Mesangial cell (primary cell): Measurements from ENCODE around the genes UTP6 and RHBDL3.

DNA sequence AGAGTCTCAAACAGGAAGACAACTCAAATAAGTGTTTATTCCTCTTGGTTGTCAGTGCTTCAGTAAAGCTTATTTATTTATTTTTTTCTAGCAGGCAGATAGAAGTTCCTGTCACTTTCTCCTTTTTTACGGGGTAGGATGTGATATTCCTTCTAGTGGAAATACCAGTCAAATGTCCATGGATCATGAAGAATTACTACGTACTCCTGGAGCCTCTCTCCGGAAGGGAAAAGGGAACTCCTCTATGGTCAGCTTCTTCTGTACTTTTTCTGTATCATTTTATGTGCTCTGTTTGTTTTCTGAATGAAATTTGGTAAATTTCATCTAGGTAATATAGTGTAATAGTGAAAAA is 72.1 kb downstream of the OMG start:
- RAMPAGE, long total RNA: no peak

DNA sequence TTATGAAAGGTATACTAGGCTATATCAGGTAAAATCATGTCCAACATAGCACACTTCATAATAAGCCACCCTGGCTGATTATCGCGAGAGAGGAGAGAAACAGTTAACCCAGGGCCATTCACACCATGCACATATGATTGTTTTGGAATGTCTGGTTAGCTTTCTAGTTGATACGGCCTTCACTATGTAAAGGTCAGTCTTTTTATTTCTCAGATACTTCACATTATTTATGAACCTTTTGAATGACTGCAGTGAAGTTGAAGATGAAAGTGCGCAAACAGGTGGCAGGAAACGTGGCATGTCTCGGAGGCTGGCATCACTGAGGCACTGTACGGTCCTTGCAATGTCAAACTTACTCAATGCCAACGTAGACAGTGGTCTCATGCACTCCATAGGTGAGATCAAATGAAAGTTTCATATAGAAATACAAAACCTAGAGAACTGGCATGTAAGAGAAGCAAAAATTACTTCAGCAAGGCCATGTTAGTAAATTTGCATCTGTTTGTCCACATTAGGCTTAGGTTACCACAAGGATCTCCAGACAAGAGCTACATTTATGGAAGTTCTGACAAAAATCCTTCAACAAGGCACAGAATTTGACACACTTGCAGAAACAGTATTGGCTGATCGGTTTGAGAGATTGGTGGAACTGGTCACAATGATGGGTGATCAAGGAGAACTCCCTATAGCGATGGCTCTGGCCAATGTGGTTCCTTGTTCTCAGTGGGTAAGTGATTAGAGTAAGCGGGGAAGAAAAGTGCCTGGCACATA is 64.4 kb downstream of the OMG start:
- RAMPAGE, long total RNA: no peak

GRCh38 chr17:31312197-31312739 is 1.6 kb downstream of the EVI2B start:
- RAMPAGE, long total RNA: no peak

DNA sequence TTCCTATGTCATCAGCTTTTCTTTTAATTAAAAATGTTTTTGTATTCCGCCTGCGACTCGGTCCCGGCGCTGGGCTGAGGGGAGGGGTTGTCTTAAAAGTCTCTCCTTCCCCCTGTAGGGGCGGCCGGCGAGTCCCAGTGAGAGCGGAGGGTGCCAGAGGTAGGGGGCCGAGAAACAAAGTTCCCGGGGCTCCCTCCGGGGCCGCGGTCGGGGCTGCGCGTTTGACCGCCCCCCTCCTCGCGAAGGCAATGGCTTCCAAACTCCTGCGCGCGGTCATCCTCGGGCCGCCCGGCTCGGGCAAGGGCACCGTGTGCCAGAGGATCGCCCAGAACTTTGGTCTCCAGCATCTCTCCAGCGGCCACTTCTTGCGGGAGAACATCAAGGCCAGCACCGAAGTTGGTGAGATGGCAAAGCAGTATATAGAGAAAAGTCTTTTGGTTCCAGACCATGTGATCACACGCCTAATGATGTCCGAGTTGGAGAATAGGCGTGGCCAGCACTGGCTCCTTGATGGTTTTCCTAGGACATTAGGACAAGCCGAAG is 23.9 kb upstream of the EVI2A start:
- RAMPAGE, long total RNA: no peak

- RAMPAGE, long total RNA: no peak
These were observed 16.2 kb upstream of the RAB11FIP4 start for GRCh38 chr17:31375212-31375789.

GRCh38 chr17:31567889-31569142 is 176.8 kb downstream of the RAB11FIP4 start:
- RAMPAGE, long total RNA: no peak

DNA sequence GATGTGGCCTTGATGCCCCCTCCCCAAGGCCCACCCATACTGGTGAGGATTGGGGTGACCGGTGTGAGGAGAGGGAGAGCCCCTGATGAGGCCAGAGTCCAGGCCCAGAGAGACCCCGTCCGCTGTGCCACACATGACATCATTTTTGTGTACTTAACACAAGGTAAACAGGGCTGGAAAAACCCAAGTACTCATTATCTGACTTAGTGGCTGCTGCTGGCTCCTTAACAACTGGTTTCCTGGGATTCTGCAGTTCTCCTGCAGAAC is 207.5 kb downstream of the RAB11FIP4 start:
- RAMPAGE, long total RNA: no peak

- RAMPAGE, long total RNA: start-site peak on the minus strand at chr17:31901661-31901727, 823 reads
These were observed at the start of gene UTP6 for GRCh38 chr17:31901292-31902170. TSS of gene UTP6 (minus strand) at chr17:31901708.

DNA sequence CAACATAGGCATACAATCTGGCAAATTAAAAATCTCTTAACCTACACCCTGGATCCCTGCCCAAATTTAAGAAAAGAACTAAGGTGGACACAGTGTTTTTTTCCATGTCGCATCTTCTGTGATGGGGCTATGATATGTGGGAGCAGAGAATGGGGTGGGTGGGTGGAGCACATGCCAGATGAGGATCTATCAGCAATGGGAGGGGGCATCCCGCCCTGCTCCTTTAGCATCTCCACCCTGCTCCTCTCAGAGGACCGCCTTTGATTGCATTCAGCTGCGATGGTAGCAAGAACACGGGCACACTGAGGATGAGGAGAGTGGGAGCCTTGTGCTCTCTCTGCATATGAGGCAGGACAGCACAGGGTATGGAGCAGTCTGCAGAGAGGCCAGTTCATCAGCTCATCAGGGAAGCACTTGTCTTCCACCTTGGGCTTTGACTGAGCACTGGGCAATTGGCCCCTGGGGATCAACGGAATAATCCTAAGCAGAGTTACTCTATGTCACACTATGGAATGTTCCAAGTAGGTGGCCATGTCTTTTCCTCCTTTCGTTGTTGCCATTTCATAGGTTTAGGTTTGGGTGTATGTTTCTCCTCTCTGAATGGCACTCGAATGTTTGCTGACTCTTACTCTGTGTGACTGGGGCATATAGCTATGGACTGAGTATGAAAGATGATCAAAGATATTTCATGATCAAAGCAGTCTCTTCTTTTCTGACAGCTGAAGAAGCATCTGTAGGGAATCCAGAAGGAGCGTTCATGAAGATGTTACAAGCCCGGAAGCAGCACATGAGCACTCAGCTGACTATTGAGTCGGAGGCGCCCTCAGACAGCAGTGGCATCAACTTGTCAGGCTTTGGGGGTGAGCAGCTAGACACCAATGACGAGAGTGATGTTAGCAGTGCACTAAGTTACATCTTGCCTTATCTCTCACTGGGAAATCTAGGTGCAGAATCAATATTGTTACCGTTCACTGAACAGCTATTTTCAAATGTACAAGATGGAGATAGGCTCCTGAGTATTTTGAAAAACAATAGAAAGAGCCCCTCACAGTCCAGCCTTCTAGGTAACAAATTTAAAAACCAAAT is 40.2 kb downstream of the LRRC37B start:
- RAMPAGE, long total RNA: no peak

DNA sequence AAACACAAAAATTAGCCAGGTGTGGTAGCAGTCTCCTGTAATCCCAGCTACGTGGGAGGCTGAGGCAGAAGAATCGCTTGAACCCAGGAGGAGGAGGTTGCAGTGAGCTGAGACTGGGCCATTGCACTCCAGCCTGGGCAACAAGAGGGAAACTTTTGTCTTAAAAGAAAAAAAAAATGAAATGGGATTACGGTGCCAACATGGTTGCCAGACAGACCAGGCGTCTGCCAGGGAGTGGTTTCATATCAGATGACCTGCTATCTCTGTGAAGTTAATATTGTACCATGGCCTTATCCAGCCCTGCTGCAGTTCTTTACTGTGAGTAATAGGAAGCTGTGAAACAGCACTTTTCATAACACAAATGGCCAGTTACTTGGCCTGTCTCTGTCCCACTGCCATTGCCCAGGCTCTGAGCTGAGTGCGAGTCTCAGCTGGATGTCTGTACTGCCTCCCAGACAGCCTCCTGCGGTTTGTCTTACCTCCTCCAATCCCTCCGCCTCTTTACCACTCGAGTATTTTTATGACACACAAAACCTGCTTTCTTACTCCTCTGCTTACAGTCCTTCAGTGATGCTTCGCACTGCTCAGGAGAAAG is 17.4 kb upstream of the RHOT1 start:
- RAMPAGE, long total RNA: no peak

DNA sequence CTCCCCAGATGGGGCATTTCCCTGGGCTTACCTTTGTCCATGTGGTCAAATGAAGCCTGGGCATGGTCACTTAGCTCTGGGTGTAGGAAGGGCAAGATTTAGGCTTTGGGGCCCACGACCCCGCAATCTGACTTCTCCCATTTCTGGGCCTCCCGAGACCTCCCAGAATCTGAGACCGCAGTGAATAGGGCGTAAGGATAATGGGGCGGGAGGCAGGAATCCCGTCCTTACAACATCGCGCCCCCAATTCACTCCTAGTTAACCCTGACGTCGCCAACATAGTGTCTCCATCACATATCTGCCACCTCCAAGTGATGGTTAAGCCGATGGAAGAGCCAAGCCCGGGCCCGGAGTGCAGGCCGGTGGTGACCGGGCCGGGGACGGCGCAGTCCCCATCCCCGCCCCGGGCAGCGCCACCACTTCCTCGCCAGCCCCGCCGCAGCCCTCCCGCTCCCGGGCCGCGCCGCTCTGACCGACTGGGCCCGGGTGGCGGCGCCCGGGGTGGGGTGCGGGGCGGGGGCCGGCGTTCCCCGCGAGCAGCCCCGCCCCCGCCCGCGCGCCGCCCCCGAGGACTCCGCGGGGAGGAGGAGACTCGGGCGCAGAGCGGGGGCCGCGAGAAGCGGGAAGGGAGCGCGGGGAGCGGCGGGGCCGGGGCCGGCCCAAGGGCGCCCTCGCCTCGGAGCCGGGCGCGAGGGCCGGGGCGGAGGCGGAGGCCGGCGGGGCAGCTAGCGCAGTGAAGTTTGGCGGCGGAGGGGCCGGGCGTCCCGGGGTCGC is at the start of gene RHBDL3:
Gene RHBDL3, plus strand, starts transcription at position 599 of the 774 bp plus-strand sequence.
- RAMPAGE, long total RNA: no peak

DNA sequence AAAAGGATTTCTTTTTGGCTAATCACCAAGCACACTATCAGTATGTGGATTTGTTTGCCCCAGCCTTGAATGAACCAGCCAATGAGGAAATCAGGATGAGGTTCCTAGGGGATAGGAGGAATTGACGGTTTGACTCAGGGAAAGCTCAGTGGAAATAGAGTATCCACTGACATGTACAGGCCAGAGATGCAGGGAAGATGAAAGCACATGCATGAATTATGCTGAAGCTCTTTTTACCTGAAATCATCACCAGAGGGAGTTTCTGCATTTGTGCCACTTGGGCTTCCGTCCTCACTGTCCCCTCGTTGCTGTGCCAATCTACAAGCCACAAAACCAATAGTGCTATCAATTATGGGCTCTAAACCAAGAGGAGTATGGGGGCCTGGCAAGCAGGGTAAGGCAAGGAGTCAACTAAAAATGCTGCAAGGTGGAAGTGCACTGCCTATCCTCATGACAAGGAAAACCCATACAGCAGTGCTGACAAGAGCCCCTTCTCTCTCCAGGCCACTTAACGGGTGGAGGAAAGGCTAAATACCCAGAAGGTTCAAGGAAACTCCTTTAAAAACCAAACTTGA is 919 bp downstream of the C17orf75 start:
- RAMPAGE, long total RNA: no peak

DNA sequence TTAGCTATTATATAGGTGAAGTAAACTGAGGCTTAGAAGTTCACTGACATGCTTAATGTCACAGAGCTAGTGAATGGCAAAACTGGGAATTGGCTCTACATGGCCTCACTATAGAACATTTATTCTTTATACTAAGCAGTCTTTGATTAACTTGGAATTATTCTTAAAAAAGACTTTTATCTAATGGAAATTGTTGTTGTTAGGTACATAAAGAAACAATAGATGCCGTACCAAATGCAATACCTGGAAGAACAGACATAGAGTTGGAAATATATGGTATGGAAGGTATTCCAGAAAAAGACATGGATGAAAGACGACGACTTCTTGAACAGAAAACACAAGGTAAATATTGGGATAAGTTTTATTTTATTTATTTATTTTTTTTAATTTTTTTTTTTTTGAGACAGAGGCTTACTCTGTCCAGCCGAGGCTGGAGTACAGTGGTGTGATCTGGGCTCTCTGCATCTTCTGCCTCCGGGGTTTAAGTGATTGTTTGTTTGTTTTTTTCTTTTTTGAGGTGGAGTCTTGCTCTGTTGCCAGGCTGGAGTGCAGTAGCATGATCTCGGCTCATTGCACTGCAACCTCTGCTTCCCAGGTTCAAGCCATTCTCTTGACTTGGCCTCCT is 8.5 kb downstream of the ZNF207 start:
- RAMPAGE, long total RNA: no peak

GRCh38 chr17:32386295-32386995 is 36.5 kb downstream of the ZNF207 start:
- RAMPAGE, long total RNA: no peak

DNA sequence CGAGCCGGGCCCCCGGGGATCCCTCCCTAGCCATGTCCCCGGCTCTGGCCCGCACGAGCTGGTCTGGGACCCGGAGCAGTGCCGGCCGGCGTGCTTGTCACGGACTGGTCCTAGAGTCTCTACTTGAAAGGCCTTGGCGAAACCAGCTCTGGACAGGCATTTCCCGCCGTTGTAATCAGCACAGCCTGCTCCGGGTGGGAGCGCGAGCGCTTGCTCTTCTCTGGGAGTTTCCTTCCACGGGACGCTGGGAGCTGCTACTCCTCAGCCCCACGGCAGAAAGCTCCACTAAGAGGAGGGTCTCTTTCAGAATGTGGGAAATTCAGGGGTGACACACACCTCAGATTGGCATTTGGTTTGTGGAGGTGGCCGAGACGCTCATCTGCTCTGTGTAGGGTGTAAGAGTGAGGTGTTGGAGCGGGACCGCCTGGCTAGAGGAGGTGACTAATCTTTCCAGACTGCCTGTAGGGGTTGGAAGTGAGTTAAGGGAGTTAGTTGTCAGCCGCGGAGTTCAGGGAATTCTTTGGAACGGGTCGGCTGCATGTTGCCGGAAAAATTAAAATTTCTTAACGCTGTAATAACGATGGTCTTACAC is 662 bp downstream of the PSMD11 start:
- RAMPAGE, long total RNA: no peak

DNA sequence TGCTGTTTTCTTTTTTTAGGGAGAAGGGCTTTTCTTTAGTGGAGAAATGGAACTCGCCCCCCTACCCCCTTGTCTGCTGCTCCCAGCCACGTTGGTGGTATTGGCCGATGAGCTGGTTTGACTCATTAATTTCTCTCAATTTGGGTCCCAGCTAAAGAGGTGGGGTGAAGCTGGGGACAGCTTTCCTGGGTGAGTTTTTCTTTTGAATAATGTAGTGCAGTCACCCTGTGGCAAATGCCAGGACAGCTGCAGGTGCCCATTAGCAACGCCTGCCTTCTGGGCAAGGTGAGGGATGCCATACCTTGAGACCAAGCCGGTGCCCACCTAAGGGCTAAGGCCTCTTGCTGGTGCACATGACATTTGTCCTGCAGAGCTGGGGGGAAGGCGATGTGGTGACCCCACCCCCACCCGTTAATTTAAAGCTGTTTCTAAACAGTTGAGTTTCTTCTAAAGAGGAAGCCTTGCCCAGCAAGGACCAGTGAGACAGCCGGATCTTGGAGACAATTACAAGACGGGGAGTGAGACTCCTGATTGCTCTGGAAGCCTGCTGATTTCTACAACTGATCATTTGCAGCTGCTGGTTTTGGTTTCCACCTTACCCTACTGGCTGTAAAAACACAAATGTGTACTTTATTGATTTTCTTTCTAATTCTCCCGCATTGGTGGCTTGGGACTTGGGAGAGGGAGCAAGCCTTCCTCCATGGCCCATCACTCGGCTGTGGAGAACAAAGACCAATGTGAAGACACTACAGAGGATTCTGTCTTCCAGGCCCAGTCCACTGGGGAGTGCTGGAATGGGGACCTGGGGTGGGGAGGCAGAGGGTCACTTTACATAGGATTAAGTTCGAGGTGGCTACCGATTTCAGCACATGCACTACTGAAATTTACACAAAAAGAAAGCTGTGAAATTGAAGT is 2.6 kb downstream of the CDK5R1 start:
- RAMPAGE, long total RNA: no peak

- RAMPAGE, long total RNA: no peak
These were observed 9.5 kb downstream of the CDK5R1 start for GRCh38 chr17:32496213-32496702.

DNA sequence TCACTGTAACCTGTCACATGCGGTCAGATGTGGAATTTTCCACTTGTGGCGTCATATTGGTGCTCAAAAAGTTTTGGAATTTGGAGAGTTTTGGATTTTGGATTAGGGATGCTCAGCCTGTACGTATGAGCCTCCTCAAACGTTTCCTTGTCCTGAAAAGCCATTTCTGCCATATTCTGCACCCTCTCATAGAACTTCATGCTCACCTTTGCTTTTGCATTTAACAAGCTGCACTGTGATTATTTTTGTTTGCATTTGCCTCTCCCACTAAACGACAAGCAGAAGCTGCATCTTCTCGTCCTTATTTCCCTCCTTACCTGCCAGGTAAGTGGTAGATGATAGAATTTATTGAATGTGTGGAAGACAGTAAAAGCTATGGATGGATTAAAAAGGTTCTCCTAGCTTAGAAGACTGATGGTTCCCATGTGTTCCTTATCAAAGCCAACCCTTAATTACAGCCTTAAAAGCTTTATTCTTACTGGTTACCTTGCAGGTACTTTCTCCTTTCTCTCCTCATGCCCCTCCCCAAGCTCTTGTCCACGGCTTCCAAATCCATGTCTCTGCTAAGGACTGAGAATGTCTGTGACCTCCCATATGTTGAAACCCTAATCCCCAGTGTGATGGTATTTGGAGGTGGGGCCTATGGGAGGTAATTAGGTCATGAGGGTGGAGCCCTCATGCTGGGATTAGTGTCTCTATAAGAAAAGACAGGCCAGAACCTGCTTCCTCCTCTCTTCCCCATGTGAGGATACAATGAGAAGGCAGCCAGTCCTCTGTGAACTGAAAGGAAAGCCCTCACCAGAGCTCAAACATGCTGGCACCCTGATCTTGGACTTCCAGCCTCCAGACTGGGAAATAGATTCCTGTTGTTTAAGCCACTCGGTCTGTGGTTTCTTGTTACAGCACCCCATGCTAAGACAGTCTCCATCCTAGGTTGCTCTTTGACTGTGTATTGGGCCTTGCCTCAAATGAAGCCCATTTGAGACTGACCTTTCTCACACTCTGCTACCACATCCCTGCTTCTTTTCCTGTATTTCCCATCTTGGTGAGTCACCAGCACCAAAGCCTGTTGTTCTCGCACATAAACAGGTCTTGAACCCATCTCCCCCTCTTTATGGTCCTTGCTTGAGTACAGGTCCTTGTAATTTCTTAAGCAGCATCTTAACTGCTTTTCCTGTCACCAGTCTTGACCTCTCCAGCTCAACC is 134.7 kb downstream of the CDK5R1 start:
- RAMPAGE, long total RNA: no peak

- RAMPAGE, long total RNA: no peak
These were observed 96.4 kb downstream of the MYO1D start for GRCh38 chr17:32780294-32781065.

- RAMPAGE, long total RNA: no peak
These were observed 20.4 kb downstream of the MYO1D start for GRCh38 chr17:32856290-32857123.